Spleen (tissue), 7 donors: ENCODE data around the genes GLI3, MRPS24, PGAM2, YKT6 and ZMIZ2.

GRCh38 chr7:42237116-42237776 lies at the start of gene GLI3:
TSS of gene GLI3 (minus strand) at chr7:42237209.
- PRO-cap, 4 experiments = peak in 4 of 4 experiments; most common plus-strand start chr7:42237692 (in 3); most common minus-strand start chr7:42237275 (in 3)
- RAMPAGE, long total RNA, 4 experiments = start-site peak on the minus strand in 3 of 4 experiments, at chr7:42236977-42237898 at its widest, 11 to 13 reads per replicate

DNA sequence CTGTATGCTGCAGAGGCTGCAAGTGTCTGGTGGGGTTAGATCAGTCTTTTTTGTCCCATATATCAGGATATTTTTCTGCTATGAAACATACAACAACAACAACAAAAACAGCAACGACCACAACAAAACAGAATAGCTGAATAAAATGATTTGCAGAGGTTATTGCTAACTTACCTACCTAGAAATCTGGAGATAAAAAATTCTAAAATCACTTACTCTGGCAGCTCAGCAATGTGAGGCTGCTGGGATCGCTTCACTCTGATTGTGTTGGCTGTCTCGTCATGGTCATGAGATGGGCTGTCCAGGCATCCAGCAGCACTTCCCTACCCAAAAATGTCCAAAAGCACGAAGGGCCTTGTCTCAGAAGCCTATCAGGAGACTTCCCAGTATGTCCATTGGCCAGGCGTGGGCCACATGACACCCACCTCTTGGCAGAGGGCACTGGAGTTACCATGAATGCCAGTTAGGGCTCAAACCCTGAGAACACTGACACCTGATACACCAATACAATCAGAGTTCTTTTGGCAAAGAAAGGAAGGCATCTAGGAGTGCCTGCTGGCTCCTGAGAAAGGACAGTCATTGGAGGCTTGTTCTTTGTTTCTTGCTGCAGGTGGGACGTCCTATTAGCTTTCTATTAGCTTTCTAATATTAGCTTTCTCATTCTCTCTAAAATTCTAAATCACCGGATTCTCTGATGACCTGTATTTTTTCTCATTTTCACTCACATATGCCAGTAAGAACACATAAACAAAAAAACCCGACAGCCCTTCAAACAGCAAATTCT lies 27.0 kb upstream of the GLI3 start:
- PRO-cap, 4 experiments = no peak in any of the 4 experiments
- RAMPAGE, long total RNA, 4 experiments = no peak in any of the 4 experiments

DNA sequence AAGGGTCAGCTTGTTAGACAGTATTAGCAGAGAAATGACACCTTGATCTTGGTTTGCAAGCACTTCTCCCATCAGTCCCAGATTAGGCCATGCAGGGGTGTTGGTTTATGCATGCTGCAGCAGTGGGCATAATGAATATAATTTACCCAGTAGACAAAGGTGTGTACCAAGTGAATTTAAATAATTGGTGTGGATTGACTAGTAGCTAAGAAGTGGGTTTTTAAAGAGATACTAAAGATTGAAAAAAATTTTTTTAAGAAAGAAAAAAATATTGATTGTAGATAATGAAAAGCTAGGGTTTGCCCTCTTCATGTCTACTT lies 68.4 kb upstream of the HECW1 start:
- PRO-cap, 4 experiments = peak in 2 of 4 experiments; most common minus-strand start position 205 of the sequence (in 2)
- RAMPAGE, long total RNA, 4 experiments = no peak in any of the 4 experiments

DNA sequence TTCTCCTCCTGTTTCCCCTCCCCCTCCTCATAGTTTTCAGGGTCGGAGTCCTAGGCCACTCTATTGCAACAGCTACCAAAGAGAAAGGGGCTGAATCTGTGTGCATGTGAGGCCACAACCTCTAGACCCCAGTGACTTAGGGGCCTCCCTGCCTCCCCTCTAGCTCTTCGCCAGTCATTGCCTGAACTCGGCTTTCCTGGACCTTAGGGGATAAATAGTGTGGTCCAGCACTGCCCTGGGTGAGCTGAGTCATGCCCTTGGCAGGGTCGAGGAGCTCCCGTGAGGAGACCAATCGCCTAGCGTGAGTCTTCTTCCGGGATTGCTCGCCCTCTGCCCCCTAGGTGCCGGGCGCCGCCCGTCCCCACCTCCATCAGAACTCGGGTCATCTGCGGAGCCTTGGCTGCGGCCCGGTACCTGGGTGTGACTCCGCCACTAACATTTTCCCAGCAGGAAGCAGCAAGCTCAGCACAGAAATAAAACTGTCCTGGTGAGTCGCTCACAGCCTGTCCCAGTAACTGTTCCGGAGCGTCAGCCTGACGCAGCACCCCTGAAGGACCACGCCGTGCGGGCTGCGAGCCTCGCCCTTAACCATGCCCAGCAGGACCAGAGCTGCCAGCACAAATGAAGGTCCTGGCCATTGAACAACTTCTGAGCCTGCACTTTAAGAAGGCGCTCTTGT lies 136.5 kb downstream of the HECW1 start:
- PRO-cap, 4 experiments = no peak in any of the 4 experiments
- RAMPAGE, long total RNA, 4 experiments = no peak in any of the 4 experiments

DNA sequence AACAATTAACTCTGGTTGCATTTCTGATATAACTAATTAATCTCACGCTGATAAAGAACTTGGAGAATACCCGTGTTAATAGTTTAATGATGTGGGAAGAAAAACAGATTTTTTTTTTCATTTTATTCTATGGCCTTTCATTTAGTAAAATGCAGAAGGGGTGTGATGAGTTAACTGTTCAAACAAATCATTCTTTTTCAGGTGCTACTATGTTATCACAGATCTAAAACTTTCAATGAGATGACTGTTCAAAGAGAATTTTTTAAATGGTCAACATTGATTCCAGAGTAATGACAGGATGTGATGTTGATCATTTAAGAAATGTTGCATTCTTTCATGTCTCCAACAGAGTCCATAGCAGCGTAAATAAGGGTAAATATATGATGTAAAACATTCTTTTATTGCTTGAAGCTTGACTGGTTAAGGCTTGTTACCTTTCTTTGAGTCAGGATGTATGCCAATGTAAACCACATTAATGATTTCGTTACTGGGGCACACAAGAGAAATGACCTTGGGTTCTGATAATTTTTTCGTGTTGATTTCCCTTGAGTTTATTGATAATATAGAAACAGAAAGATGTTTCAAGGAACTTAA lies 3.3 kb downstream of the STK17A start:
- PRO-cap, 4 experiments = peak in 1 of 4 experiments; most common plus-strand start position 478 of the sequence (in 1); most common minus-strand start position 347 of the sequence (in 1)
- RAMPAGE, long total RNA, 4 experiments = no peak in any of the 4 experiments

GRCh38 chr7:43617391-43618085 lies 34.6 kb downstream of the STK17A start:
- PRO-cap, 4 experiments = no peak in any of the 4 experiments
- RAMPAGE, long total RNA, 4 experiments = start-site peak on the plus strand in 1 of 4 experiments, at chr7:43617459-43617659 at its widest, 20 reads per replicate

DNA sequence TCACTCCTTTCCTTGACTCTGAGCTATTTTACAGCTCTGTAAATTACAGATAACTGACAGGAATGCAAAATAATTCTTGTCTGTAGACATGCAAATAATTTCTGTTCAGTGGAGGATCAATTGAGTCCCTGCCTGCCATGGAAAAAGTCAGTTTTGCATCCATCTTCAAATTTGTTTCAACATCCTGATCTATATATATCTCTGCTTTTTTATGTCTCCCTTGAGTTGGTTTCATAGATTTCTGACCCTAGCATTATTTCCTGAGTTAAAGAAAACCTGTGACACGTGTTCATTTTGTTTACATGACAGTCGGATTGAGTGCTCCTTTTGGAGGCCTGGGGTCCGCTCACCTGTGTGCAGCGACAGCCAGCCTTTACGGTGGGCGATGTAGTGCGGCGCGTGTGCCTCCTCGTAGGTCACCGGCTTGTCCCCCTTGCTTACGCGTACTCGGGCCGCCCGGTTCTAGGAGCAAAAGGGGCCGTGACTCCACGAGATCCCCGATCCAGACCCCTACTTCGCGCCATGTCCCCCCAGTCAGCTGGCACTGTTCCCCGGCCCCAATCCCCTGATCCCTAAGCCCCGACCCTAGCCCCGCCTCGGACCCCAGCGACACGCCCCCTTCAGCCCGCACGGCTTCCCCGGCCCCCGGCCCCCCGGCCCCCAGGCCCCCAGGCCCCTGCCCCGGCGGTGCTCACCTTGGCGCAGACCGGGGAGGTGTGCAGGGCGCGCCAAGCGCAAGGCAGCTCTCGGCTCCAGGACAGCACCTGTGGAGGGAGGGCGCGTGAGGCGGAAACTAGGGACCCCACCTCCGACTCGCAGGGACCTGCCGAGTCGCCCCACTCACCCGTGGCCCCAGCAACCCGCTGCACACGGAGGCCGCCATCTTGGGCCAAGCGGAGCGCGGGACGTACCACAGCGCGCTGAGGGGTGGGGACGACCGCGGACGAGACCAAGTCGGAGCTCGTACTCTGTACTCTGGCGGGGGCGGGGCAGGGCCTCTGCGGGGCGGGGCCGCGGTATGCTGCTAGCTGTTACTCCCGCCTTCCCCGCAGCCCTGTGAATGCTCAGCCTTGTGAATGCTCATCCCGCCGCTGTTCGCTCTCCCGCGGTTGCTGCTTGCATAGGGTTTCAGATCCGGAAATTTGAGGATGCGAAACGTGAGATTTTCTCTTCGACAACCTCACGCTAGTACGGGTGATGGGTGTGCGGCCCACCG lies at the start of gene MRPS24:
Gene MRPS24 (minus strand): TSS at position 905 of the 1,216 bp plus-strand sequence.
- PRO-cap, 4 experiments = peak in 4 of 4 experiments; most common plus-strand start position 1,059 of the sequence (in 4); most common minus-strand start position 907 of the sequence (in 3)
- RAMPAGE, long total RNA, 4 experiments = start-site peak on the minus strand in 4 of 4 experiments, centred at positions 885 to 891 of the sequence, 27 to 217 reads per replicate

DNA sequence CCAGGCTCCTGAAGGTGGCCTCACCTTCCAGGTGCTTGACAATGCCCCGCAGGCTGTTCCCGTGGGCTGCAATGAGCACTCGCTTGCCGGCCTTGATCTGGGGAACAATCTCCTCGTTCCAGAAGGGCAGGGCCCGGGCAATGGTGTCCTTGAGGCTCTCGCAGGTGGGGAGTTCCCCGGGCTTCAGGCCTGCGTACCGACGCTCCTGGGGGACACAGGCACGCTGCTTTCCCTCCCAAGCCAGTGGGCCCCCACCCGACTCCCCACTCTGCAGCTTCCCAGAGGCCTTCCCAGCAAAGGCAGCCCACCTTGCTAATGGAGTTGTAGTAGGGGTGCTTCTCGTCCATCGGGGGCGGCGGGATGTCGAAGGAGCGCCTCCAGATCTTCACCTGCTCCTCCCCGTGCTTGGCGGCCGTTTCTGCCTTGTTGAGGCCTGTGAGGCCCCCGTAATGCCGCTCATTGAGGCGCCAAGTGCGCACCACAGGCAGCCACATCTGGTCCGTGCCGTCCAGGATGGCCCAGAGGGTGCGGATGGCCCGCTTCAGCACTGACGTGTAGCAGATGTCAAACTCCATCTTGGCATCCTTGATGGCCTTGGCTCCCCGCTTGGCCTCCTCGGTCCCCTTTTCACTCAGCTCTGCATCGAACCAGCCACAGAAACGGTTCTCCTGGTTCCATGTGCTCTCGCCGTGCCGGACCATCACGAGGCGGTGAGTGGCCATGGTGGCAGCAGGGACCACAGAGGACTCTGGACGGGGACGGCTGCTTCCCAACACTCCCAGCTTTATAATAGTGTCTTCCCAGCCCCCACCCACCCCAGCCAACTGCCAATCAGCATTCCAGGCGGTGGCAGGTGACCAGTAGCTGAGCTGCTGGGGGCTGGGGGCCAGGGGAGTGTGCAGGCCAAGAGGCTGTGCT lies at the start of gene PGAM2:
Gene PGAM2 (minus strand): TSS at position 760 of the 918 bp plus-strand sequence.
- PRO-cap, 4 experiments = peak in 4 of 4 experiments; most common plus-strand start position 199 of the sequence (in 4); most common minus-strand start position 357 of the sequence (in 1)
- RAMPAGE, long total RNA, 4 experiments = no peak in any of the 4 experiments

DNA sequence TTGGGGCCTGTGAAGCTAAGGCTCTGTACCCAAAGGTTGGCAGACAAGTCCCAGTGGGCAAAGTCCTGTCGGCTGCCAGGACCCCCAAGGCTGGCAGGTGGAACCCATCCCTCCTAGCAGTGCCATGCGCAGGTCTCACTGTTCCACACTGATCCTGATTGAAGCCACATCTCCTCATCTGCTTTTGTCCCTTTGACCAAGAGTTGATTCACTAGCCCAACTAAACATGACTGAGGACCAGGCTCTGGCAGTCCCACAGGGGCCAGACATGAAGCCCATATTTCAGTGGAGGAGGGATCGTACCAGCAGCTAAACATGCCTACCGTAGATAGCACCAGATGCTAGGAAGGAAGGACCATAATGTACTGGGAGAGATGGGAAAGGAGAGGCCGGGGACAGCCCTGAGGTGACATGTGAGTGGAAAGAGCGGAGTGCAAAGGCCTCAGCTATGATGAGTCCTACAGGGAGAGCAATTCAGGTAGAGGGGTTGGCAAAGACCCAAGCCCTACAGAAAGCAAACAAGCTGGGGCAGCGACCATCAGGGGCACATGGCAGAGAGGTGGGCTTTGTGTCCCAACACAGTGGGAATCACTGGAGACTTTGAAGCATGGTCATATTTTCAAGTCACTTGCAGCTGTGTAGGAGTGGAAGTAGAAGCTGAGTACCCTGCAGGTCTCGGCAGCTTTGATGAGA lies 1.5 kb upstream of the PGAM2 start:
- PRO-cap, 4 experiments = peak in 2 of 4 experiments; most common plus-strand start position 454 of the sequence (in 2); most common minus-strand start position 427 of the sequence (in 1)
- RAMPAGE, long total RNA, 4 experiments = no peak in any of the 4 experiments

DNA sequence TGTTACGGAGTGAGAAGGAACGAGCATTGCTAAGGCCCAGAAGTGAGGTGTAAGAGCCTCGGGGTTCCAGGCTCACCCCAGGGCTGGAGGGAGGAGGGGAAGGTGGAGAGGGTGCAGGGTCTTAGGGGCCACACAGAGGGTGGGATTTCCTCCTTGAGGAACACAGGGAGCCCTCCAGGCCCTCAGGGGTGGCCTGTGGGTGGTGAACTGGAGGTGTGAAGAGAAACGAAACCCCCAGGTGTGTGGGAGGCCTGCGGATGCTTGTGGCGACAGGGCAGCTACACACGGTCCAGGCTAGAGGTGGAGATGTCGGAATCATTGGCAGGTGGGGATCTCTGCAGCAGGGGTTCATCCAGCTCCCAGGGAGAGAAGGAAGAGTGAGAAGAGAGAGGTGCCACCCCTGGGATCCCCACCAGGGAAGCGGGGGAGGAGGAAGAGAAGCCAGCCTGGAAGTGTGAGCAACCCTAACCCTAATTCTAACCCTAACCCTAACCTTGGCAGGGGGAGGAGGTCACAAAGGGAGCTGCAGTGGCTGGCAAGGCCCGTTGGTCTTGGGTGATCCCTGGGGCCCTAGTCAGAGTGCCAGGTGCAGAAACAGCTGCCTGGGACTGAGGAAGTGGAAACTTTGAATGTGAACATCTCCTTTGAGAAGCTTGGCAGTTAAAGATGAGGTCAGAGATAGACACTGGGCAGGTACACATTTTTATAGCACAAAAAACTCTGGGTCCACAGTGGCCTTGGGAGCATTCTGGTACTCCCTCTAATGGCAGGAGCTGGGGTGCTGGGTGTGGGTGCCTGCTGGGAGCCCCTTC lies 7.0 kb upstream of the AEBP1 start:
- PRO-cap, 4 experiments = no peak in any of the 4 experiments
- RAMPAGE, long total RNA, 4 experiments = no peak in any of the 4 experiments

- PRO-cap, 4 experiments = no peak in any of the 4 experiments
- RAMPAGE, long total RNA, 4 experiments = no peak in any of the 4 experiments
Measured at GRCh38 chr7:44100406-44100898, 3.7 kb upstream of the AEBP1 start.

- PRO-cap, 4 experiments = no peak in any of the 4 experiments
- RAMPAGE, long total RNA, 4 experiments = no peak in any of the 4 experiments
Measured at GRCh38 chr7:44102001-44102850, 1.9 kb upstream of the AEBP1 start.

DNA sequence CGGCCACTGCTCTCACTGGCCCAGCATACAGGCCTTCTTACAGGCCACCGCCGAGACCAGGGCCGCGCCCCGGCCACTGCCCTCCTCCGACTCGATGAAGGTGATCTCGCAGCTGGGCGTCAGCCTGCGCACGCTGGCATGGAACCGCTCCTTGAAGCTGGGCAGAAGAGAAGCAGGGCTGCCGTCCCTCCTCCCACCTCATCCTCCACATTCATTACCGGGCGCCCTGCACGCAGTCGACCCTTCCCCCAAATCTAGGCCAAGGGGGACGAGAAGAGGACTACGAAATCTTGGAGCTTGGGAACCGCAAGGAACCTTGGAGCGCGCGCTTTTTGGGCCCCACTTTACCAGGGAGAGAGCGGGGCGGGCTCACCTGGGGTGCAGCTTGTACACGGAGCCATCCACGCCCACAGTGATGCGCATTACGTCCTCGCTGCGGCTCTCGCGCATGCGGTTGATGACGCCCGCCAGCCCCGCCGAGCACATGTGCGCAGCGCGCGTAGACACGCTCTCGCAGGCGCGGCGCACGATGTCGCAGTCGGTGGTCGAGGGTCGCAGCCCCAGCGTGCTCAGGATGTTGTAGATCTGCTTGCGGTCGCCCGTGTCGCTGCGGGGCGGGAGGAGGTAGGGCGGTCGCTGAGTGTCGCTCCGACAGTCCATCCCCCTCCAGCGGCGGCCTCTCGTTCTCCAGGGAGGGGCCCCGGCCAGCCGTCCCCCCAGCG lies 4.2 kb upstream of the MYL7 start:
- PRO-cap, 4 experiments = peak in 2 of 4 experiments; most common plus-strand start position 457 of the sequence (in 1)
- RAMPAGE, long total RNA, 4 experiments = no peak in any of the 4 experiments

DNA sequence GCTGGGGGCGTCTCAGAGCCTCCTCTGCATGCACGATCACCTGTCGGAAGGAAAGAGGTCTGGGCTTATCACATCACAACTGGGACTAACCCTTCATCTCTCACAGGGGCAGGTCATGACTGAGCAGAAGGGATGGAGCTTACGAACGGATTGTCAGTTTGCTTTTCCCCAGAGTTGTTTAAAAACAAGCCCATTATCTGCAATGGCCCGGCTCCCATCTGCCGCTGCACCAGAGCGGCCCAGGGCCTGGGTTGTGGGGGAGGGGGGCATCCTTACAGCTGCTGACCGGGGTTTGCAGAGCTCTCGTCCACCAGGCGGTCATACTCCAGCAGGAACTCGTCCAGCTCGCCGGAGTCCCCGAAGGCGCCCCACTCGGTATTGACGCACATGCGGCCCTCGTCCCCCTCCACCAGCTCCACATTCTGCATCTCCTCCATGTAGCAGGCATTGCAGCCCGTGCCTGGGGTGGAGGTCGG lies 6.3 kb upstream of the MYL7 start:
- PRO-cap, 4 experiments = no peak in any of the 4 experiments
- RAMPAGE, long total RNA, 4 experiments = no peak in any of the 4 experiments

- PRO-cap, 4 experiments = peak in 4 of 4 experiments; most common plus-strand start chr7:44200980 (in 3); most common minus-strand start chr7:44200849 (in 3)
- RAMPAGE, long total RNA, 4 experiments = no peak in any of the 4 experiments
Measured at GRCh38 chr7:44200732-44201432, at the start of gene YKT6. TSS of gene YKT6 (plus strand) at chr7:44200978.

GRCh38 chr7:44384067-44384266 lies 58.6 kb upstream of the CAMK2B start:
- PRO-cap, 4 experiments = peak in 1 of 4 experiments; most common minus-strand start chr7:44384147 (in 1)
- RAMPAGE, long total RNA, 4 experiments = no peak in any of the 4 experiments

DNA sequence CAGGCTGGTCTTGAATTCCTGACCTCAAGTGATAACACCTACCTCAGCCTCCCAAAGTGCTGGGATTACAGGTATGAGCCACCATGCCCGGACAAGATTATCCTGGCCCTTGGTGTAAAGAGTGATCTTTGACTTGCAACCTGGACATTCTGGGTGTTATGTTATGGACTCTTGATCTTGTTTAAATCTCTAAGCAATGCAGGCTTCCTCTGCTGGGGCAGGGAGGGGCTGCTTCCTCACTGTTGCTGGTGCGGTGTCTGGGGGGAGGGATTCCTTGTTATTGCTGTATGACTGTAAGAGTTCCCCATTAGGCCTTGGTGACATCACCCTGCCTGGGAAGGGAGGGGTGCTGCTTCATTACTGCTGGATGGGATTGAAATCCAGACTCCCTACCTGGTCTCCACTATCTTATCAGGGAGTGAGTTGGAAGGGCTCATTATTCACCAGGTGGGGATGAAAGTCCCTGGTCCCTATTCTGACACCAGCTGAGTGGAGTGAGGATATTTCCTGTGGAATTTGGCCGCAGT lies 8.7 kb downstream of the OGDH start:
- PRO-cap, 4 experiments = no peak in any of the 4 experiments
- RAMPAGE, long total RNA, 4 experiments = no peak in any of the 4 experiments

GRCh38 chr7:44634582-44634998 lies 28.2 kb downstream of the OGDH start:
- PRO-cap, 4 experiments = no peak in any of the 4 experiments
- RAMPAGE, long total RNA, 4 experiments = no peak in any of the 4 experiments

- PRO-cap, 4 experiments = peak in 4 of 4 experiments; most common plus-strand start chr7:44748847 (in 4); most common minus-strand start chr7:44748447 (in 3)
- RAMPAGE, long total RNA, 4 experiments = start-site peak on the plus strand in 3 of 4 experiments, at chr7:44748549-44748591 at its widest, 160 to 237 reads per replicate
Measured at GRCh38 chr7:44748004-44749013, at the start of gene ZMIZ2. TSS of gene ZMIZ2 (plus strand) at chr7:44748847.

- PRO-cap, 4 experiments = no peak in any of the 4 experiments
- RAMPAGE, long total RNA, 4 experiments = no peak in any of the 4 experiments
Measured at GRCh38 chr7:44801530-44802655, 5.4 kb downstream of the PPIA start.